ENCODE measurements around a stretch of chr13.

DNA sequence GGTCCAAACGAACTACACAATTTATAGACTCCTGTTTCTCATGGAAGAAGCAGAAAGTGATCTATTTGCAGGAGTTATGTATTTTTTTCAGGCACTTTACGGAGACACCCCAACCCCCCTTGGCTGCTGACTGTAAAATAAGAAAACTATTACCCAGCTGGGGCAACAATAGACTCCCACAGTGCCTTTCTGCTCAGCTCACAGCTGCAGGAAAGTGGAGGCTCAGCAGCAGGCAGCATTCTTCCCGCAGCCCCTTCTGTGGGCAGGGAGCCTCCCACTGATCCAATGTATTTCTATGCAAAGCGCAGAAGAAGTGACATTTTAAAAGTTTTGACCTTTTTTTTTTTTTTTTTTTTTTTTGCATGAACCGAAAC lies 95.0 kb downstream of the SOX1 start:
- RRBS, 2 experiments = no CpG with 5 or more reads among the region's 5 CpGs

DNA sequence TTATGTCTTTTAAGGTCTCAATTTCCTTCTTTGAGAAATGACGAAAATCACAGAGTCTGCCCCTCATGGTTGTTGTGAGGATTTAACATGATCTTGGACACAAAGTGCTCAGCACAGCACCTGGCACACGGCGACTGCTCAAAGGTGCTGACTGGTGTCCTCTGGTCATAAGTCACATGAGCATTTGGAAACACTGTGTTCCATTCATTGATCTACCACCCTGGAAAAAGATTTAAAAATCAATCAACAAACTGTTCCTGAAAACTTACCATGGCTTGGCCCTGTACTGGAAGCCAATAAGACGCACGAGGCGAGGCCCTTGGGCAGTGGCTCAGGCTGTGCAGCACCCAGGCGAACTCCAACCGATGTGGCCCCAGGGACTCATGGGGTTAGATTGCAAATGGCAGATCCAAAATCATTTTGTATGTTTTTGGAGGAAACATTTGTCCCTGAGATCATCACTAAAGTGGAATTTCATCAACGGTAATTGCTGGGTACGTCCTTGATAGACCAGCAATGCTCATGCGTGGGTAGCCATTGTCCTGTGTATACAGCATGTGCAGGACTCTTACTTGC lies 150.3 kb upstream of the SPACA7 start:
- RRBS, 2 experiments = no CpG with 5 or more reads among the region's 11 CpGs

DNA sequence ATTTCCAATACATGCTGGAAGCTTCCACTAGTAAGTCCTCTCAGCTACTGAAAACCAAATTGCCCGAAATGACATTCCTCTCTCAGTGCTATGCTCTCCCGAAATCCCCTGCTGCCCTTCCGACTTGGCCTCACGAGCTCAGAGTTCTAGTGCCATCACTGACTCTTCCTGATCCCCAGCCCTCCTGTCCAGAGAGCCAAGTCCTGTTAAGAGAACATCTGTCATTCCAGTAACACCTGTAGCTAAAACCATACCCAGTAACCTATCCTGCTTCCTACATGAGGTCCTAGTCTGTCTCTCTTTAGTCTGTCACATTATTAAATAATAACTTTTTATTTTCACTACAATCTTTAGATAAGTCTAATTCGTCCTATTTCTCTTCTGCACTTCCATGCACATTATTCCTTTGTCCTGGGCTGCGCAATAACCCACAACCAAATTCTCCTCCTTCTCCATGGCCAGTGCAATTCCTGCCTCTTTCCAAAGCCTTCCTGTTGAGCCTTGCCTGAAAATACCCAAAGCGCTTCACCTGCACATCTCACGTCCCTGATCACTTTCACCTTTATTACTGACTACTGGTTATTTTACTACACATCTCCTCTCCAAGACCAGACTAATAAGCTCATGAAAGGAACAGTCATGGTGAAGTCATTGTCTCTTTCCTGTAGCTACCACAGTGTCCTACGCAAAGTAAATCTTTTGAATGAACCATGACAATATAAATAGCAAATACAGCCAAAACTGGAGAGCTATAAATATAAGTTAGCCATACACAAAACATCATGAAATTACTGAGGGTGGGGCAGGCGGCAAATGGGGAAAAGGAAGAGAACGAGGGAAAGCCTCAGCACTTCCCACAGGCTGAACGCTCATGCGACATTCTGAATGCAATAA lies 62.9 kb downstream of the TUBGCP3 start:
- RRBS, 2 experiments = no CpG with 5 or more reads among the region's 13 CpGs

DNA sequence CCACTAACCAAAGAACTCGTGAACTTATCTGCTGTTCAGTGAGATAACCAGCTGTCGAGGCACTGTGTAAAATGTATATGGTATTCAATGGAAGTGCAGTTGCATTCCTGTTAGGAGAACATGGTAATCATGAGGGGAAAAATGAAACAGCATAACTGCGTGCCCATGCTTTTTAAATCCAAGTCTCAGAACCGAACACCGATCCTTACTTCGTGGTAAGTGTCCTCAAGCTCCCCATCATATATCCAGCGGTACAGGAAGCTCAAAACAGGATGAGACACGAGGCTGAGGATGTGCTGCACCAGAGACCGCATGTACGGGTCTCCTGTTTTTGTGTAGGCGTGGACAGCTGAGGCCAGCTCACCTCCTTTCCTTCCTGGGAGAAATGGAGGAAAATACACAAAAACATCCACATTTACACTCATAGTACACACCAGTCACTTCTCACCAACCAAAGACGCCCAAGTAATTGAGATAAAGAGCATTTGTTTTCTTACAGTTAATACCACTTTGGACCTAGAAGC lies 42.4 kb downstream of the TUBGCP3 start:
- RRBS, 2 experiments = no CpG with 5 or more reads among the region's 12 CpGs

DNA sequence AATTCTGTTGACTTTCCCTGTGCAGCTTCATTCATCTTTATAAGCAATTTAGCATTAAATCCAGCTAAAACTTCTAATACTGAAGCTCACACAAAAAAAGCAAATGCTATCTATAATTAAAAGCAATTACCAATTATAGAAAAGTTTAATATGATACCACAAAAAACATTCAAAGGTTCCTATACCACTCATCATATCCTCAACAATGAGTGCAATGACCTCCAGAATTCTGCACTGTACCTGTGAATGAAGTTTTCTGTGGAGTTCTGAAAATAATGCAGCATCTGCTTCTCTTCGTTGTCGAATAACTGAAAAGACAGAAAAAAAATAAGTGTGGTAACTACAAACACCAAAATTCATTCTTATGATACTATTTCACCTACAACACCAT lies 23.1 kb downstream of the TUBGCP3 start:
- RRBS, 2 experiments = no CpG with 5 or more reads among the region's 2 CpGs

DNA sequence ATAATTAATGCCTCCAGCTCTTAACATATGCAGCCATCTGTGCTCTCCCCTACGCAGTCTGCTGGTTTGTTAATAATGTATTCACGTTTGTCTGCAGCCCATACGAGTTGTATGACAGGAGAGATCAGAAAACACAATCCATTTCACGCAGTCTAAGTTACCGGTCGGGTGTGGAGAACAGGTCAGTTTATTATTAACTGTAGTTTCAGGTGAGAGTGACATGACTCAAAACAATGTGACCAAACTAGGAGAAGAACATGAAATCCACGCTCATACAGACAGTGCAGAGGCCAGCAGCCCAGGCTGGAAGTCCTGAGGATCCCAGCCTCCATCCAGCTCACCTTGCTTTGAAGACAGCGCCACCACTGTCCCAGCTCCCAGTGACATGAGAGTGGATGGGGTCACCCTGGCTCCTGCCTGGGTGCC lies 19.8 kb upstream of the ATP11A start:
- RRBS, 2 experiments = no CpG with 5 or more reads among the region's 8 CpGs

GRCh38 chr13:112689474-112689649 lies 476 bp upstream of the ATP11A start:
- RRBS, 2 experiments = 1 to 7% methylated on average over 5 of the region's 12 CpGs

DNA sequence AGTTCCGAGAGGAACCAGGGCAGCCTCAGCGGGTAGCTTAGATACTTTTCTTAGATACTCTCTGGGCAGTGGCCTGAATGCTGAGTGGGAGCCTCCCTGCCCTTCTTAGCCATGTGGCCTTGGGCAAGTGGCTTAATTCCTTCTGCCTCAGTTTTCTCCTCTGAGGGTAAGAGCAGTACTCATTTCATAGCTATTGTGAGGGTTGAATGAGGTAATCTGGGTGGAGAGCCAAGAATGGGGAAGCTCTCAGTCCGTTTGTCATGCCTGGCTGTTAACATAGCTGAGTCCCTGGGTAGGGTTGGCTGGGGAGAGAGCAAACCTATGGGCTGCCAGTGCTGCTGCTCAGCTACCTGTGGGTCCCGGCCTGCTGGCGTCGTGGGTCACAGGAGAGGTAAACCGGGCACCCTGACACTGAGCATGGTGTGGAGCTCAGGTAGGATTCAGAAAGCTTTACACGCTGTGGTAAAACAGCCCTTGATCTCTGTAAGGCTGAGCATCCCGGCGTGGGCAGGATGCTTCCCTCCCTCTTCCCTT lies 4.3 kb downstream of the ATP11A start:
- RRBS, 2 experiments = 43 to 57% methylated on average over 2 to 4 of the region's 10 CpGs

- RRBS, 2 experiments = no CpG with 5 or more reads among the region's 24 CpGs
These were observed 11.1 kb downstream of the ATP11A start for GRCh38 chr13:112700782-112701404.

GRCh38 chr13:112743209-112744135 lies 53.6 kb downstream of the ATP11A start:
- RRBS, 2 experiments = no CpG with 5 or more reads among the region's 14 CpGs

DNA sequence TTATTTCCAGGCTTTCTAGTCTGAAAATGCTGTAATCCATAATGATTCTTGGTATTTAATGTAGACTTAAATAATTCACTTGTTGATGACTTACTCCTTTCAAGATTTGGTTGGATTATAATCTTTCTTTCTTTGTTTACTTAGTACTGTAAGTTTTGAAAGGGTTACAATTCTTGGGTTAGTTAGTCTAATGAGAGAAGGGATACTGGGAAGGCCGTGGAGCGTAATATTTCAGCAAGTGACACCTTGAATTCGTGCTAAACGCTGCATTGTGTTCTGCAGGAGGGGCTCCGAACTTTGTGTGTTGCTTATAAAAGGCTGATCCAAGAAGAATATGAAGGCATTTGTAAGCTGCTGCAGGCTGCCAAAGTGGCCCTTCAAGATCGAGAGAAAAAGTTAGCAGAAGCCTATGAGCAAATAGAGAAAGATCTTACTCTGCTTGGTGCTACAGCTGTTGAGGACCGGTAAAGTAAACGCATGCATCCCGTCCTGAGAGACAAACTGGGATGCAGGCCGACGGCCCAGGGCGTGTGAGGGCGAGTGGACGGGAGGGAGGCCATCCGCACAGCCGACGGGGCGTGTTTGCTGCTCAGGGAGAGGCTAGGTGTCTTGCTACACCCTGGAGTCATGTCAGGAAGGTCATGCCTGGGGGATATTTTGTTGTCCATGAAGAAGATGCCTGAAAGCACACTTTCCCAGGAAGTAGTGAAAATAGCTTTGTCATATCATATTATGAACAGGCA lies 118.1 kb upstream of the MCF2L start:
- RRBS, 2 experiments = no CpG with 5 or more reads among the region's 18 CpGs

DNA sequence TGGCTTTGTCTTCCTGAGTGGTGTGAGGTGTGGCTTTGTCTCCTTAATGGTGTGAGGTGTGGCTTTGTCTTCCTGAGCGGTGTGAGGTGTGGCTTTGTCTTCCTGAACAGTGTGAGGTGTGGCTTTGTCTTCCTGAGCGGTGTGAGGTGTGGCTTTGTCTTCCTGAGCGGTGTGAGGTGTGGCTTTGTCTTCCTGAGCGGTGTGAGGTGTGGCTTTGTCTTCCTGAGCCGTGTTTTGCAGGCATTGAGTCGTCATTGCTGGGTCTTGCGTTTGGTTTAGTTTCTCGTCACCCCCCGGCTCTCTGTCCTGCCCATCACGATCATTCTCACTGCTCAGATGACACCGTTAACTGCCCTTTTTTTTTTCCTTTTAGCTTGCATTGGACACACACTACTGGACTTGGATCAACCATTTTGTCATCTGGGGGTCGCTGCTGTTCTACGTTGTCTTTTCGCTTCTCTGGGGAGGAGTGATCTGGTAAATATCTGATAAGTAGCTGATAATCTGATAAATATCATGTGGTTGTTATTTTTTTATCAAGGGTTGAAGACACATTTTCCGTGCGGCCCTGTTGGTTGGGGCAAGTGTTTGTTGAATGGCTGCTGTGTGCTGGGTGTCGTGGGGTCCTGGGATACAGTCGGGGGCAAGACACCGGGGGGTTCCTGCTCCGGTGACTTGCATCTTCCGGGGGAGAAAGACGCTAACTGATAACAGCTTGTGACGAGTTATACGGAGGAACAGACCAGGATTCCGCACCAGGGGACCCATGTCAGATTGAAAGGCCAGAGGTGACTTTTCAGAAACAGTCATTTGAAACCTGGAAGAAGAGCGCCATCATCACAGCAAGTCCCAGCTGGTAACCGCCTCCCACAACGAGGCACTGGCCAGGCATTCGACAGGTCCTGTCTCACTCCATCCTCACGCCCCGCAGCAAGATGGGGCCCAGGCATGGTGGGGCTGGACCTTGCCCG lies 95.5 kb upstream of the MCF2L start:
- RRBS, 2 experiments = no CpG with 5 or more reads among the region's 32 CpGs

- RRBS, 2 experiments = 38 to 39% methylated on average over 1 of the region's 36 CpGs
These were observed 13.3 kb downstream of the MCF2L start for GRCh38 chr13:112982034-112982945.

DNA sequence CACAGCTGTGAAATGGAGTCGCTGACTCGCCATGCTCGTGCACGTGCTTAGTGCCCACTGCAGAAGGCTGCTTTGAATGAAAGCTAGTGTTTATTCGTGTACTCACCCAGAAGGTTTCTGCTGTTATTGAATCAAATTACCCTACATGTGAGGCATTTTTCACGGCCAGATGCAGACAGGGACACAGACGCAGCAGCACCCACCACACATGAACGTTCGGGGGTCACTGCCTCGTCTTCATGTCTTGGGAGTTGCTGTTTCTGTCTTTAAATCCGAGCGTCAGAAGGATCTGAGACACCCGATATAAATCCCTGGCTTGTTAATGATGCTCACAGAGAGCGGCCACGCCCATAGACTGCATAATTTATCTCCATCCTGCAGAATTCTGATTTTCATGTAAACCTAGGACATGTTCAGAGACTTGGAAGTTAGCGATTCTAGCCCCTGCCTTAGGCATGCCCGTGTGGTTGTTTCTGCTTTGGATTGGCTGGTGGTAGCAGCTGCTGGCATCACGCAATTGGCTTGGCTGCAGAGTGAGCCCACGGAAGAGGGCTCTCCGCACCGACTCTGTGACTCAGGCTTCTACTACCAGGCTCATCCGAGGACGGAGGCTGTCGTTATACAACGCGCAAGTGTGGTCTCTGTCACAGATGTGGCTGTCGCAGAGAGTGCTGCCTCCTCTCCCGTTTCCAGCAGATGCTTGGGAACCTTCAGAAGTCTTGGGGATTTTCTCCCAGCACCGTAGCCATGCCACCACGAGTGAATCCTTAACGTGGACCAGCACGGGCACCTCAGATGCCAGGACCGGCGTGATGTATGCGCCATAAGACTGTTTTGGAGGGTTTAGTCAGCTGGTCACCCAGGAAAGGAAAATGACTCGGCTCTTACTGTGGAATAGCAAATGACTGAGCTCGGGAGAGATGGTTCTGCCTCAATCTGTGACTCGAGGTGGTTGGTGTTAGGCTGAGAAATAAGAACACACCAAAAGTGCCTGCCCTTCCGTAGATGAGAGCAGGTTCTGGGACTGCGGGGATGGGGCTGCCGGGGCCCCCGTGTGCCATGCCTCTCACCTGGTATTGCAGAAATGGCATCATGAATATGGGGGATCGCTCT lies 61.2 kb upstream of the F7 start:
- RRBS, 2 experiments = 21% methylated on average over 2 of the region's 43 CpGs; no CpG with 5 or more reads in 1 of the 2 experiments

GRCh38 chr13:113045188-113046201 lies 60.1 kb upstream of the F7 start:
- RRBS, 2 experiments = 63 to 77% methylated on average over 18 to 19 of the region's 39 CpGs

DNA sequence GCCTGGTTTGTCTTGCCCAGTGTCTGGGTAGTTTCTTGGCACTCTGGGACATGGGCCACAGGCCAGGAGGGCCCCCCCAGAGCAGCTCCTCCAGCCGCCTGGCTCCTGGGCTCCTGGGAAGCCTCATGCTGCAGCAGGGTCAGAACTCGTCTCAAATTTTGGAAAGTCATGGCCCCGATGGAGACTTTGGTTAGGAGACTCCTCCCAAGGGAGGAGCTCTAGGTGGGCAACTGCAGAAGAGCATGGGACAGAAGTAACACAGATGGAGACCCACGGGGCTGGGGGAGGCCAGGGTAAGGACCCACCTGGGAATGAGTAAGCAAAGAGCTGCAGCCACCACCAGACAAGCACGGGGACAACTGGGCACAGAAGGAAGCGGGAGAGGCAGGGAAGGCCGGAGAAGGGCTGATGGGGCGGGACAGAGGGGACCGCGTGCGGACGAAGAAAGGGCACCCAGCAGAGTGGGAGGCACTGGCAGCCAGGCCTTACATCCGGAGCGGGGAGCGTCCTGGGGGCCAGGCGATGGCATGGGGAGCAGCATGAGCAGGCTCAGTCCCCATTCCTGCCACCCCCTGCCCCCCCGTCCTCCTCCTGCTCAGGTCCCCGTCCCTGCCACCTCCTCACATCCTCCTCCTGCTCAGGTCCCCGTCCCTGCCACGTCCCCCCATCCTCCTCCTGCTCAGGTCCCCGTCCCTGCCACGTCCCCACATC lies 2.9 kb downstream of the PROZ start:
- RRBS, 2 experiments = 76 to 77% methylated on average over 4 of the region's 22 CpGs

GRCh38 chr13:113208001-113208540 lies 398 bp downstream of the PCID2 start:
- RRBS, 2 experiments = 1 to 7% methylated on average over 7 to 12 of the region's 58 CpGs

- RRBS, 2 experiments = no CpG with 5 or more reads among the region's 19 CpGs
These were observed 15.4 kb downstream of the CUL4A start for GRCh38 chr13:113224453-113225530.

DNA sequence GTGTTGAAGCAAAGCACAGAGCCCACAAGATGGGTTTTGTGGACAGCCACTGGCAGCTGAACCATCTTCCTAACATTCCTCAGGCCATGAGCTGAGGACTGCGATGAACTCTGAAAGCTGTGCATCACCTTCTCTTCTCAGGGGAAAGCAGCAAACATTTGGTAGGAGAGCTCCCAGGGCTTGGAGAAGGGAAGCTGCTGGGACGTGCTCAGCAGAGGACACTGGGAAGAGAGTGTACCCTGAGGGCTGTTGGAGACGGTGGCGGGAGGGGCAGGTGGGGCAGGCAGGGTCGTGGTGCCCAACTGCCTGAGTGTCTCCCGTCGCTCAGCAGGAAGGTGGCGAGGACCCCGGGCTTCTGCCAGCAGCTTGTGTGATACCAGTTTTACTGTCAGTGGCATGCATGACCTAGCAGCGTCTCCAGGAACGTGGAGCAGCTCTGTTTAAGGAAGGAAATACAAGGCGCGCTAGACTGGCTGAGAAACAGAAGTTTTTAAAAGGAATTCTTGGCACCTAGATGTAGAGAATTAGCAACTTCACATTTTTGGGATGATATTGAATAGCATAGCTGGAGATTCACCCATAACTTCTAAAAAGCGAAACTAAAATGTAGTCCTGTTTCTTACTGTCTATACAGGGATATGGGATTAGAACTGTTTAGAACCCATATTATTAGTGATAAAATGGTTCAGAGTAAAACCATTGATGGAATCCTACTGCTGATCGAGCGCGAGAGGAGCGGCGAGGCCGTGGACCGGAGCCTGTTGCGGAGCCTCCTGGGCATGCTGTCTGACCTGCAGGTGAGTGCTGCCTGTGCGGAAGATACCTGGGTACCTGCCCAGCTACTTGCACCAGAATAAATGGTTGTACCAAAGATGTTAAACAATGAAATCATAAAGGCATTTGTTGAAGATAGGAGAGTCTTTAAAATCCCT lies 23.4 kb downstream of the CUL4A start:
- RRBS, 2 experiments = no CpG with 5 or more reads among the region's 23 CpGs

GRCh38 chr13:113397857-113398432 lies 34.0 kb upstream of the GRTP1 start:
- RRBS, 2 experiments = no CpG with 5 or more reads among the region's 18 CpGs